HT-29 (cell line): ENCODE measurements around the genes TMEM273 and CHAT.

- RAMPAGE, long total RNA = no peak
Measured at GRCh38 chr10:49187759-49188777, at the start of gene TMEM273. TSS of gene TMEM273 (minus strand) at chr10:49188391.

- RAMPAGE, long total RNA = no peak
Measured at GRCh38 chr10:49613787-49614112, at the start of gene CHAT. TSS of gene CHAT (plus strand) at chr10:49614037.

DNA sequence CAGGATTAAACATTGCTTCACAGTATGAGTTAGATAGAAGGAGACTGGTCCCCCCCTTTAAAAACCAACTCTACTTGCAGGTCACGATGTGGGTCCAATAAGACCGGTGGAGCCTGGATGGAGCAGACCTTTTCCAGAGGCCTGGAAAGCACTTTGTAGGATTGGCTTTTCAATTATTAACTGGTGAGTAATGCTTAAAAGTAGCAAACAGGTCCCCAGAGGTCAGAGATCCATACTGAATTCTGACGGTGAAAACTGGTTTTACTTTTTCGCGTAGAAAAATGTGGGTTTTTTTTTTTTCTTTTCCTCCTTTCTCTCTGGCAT is 74.9 kb upstream of the OGDHL start:
- RAMPAGE, long total RNA = no peak

- RAMPAGE, long total RNA = no peak
Measured at GRCh38 chr10:49941295-49941707, 526 bp downstream of the PARG start.

- RAMPAGE, long total RNA = no peak
Measured at GRCh38 chr10:49951902-49952597, 10.2 kb downstream of the TIMM23B start.

GRCh38 chr10:49988502-49988877 is 284 bp downstream of the AGAP6 start:
- RAMPAGE, long total RNA = no peak

- RAMPAGE, long total RNA = no peak
Measured at GRCh38 chr10:50260826-50261282, 9.5 kb upstream of the ASAH2 start.

DNA sequence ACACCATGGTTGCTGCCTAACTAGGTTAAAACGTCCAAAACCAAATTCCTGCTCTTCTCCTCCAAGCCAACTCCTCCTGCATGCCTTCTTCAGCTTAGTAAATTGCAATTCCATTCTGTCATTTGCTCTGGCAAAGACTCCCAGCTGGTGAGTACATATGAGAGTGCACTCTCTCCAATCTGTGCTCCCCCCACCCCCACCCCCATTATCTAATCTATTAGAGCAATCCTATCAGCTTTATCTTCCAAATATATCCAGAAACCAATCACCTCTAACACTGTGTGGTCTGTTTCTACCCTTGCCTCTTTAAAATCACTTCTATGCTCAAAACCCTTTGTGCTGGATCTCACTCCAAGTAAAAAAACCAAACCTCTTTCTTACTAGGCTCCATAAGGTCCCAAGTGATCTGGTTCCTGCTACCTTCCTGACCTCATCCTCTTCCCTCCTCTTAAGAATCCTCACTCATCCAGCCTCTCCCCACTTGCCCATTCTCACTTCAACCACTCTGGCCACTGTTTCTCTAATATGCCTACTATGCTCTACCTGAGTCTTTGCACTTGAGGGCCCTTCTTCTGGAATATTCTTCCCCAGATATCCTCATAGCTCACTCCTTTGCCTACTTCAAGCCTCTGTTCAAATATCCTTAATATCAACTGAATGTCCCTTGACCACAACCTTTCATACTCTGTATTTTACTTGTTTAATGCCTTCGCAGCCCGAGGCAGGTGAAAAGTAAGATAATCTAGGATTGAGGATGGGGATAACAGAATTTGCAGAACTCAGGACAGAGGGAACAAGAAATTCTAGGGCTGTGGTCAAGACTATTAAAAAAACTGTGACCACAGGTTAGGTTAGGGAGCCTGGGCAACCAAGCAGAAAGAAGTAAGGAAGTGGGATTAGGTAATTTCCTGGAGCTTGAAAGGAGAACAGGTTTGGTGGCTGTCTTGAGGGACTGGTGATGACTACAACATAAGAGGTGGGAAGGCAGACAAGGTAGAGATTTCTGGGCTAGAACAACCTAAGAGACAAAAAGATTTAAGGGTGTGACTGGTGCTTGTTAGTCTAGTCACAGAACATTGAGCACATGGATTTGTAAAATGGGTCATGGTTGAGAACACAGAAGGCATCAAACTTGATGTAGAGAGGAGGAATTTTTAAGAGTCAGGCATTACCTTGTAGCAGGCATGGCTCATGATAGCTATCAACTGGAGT is 123.3 kb upstream of the ASAH2 start:
- RAMPAGE, long total RNA = no peak

- RAMPAGE, long total RNA = no peak
Measured at GRCh38 chr10:50988953-50989219, 85.4 kb upstream of the PRKG1 start.

DNA sequence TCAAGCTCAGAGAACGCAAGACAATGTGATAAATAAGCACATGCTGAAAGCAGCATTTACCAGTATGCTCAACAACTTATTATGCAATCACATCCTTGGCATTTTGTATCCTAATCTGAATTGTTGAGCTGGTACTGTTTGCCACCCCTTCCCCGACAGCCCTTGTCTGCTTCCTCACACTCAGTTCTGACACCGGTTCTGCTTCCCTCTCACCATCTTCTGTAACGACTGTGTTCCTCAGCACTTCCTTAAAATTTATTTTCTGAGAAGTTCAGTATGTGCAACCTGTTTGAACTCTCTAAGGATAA is 6.3 kb downstream of the PRKG1 start:
- RAMPAGE, long total RNA = no peak

DNA sequence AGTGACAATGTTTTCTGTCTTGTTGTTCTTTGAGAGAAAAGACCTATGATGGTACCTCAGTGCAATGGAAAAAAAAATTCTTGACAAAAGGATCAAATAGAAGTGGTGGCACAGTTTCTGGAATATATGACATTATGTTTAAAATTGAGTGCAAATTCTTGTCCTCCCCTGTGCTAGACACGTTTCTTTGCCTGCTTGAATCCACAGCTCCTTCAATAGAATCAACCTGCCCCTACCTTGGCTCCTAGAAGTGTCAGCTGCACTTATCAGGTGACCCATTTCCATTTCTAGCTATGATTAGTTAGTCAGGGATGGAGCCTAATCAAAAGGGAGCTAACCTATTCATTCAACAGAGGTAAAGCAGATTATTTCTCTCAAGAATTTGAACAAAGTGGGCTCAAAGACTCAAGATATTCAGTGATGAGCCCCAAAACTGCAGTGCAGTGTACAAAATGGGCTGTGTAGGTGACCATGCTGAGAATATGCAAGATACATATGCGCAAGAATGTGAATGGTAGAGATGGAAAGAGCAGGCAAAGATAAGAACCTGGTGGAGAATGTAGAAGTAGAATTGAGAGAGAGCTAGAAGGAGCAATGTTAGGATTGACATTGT is 158.4 kb downstream of the PRKG1 start:
- RAMPAGE, long total RNA = no peak

DNA sequence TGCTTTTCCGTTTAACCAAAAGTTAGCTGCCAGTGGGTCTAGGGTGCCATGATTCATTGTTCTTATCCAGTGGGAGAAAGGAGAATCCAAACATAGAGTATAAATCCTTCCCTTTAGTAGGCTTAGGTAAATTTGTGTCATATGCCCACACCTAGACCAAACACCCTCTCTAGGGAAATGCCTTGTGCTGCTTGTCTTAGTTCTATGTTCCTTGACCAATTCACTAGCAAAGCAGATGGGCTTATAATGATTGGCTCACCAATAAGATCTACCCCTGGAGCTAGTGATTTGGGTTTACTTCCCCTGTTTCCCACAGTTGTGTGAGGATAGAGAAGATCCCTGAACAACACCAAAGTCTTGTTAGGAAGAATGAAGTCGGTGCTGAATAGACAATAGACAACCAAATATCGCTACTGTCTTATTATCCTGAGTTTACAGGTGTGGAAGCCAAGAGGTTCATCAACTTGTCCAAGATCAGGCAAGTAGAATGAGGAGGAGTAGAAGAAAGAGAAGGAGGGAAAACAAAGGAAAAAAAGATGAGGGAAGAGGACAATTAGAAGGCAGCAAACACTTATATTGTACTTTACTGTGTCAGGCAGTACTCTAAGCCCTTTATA is 308.6 kb downstream of the PRKG1 start:
- RAMPAGE, long total RNA = no peak

- RAMPAGE, long total RNA = no peak
Measured at GRCh38 chr10:51507331-51507995, 191.9 kb downstream of the CSTF2T start.

GRCh38 chr10:52774469-52775216 is 2.1 kb upstream of the MBL2 start:
- RAMPAGE, long total RNA = no peak

- RAMPAGE, long total RNA = no peak
Measured at GRCh38 chr10:53597694-53598415, 825.3 kb upstream of the MBL2 start.

DNA sequence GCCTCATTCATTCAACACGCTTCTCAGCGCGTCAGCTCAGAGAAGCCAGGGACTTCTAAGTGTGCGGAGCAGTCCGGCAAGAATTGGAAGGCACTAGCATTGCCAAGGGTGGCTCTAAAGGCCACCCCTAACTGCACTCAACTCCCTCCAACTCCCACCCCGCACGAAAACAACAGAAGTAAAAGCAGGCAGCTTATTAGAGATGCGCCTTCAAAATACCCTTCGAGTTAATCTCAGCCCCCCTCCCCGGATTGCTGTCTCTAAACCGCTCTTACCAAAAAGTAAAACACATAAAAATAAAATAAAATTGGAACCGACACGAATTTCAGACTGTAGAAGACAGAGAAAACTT is 489 bp upstream of the IPMK start:
- RAMPAGE, long total RNA = no peak

DNA sequence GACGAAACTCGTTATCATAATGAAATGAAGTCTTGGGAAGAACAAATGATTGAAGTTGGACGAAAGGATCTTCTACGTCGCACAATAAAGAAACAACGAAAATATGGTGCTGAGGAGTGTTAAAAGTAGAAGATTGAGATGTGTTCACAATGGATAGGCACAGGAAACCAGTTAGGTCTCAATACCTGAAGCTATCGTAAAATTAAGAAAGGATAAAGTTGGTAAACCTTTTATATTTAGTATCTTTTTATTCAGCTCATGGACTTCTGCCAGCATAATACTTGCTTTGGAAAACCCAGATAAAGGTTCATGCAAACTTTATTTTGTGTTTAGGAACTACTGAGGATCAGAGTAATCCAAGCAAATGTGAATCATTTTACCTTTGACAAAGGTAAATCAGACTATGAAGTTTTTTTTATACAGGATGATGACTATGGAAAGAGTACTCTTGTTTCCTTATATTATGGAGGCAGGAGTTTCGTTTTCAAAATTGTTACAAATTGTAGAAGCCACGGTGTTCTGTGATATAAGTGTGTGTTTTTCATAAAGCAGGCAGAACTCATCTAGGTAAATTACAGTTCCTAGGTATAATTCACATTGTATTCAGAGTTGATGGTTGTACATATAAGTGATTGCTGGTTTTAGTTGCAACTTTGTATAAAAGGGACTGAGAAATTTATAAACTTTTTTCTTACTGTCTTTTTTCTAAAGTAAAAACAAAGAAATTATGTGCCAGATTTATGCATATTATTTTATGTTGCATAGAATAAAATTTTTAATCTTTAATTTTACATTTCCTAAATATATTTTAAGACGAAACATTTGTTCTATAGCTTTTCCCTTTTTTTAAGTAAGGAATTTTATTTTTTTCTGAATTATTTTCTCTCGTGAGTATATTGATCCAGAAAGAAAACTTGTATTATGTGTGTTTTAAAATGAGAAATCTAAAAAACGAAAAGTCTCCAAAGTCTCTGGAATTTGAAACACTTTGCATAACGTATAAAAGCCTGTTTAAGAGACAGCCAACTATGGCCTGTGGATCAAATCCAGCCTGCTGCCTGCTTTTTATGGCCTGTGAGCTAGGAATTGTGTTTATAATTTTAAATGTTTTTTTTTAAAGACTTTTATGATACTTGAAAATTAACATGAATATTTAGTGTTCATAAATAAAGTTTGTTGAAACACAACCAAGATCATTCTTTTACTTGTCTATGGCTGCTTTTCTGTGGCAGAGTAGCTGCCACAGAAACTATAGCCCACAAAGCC is 10.2 kb downstream of the TFAM start:
- RAMPAGE, long total RNA = no peak

DNA sequence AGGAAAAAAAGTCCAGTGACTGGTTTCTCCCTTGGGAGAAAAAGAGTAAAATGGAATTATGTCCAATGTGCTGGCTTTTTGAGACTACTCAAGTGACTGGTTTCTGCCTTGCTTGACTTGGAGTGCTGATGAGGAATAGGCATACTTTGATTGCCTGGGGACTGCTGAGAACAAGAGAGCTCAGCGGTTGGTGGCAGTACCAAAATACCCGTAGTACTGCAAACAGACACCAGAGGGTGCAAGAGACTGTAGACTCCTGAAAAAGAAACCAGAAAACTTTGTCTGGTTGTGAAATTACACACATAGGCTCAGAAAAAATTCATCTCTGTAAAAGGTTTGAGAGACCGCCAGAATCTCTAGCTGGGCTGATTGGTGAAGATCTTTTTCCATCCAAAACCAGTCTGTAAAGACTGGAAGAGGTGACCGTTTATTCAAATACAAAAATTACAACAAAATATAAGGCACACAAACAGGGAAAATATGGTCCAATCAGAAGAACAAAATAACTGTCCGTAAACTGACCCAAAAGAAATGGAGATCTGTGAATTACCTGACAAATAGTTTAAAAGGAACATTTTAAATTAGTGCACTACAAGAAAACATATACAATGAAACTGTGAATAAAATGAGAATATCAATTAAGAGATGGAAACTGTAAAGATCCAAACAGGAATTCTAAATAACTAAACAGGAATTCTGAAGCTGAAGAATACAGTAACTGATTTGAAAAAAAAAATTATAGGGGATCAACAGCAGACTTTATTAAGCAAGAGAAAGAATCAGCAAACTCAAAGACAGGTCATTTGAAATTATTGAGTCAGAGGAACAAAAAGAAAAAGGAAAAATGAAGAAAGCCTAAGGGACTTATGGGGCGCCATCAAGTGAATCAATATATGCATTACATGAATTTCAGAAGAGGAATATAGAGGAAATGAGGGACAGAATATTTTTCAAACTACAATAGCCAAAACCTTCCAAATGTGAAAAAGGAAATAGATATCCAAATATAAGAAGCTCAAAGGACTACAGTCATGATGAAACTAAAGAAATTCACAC is 18.7 kb downstream of the BICC1 start:
- RAMPAGE, long total RNA = no peak

DNA sequence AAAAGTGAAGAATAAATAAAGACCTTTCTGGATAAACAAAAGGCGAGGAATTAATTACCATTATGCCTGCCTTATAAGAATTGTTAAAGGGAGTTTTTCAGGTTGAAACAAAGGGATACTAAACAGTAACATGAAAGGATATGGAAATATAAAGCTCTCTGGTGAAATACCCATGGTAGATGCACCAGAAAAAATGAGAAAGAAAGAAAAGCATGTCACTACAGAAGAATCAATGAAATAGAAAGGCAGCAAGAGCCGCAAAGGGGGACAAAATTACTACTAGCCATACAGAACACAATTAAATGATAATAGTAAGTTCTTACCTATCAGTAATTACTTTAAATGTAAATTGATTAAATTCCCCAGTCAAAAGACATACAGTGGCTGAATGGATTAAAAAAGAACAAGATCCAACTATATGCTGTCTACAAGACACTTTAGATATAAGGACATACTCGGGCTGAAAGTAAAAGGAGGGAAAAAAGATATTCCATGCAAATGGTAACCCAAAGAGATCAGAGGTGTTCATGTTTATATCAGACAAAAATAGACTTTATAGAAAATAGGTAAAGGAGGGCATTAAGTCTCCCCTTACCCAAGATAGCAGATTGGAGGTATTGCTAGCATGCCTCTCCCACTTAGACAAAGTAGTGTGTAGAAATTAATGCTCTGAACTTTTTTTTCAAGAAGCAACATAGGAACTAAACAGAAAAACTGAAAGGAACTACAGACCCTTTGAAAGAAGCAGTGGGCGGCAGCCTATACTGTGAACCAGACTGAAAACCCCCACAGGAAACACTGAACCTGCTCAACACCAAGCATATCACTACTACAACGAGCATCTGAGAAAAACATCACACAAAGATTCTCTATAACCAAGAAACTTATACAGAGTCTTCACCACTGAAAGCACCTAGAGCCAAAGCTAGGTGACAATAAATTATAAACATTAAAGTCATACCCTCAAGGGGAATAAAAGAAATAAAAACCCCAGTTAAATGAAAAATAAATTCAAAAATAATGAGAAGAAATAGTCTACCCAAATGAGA is 21.2 kb downstream of the BICC1 start:
- RAMPAGE, long total RNA = no peak

- RAMPAGE, long total RNA = no peak
Measured at GRCh38 chr10:58539039-58539792, 26.5 kb downstream of the BICC1 start.